ENCODE measurements around a stretch of chr7.

GRCh38 chr7:158783954-158784951, 45.1 kb downstream of the ESYT2 start:
- PRO-cap: no peak

GRCh38 chr7:158804740-158805501, 24.4 kb downstream of the ESYT2 start:
- PRO-cap: no peak

DNA sequence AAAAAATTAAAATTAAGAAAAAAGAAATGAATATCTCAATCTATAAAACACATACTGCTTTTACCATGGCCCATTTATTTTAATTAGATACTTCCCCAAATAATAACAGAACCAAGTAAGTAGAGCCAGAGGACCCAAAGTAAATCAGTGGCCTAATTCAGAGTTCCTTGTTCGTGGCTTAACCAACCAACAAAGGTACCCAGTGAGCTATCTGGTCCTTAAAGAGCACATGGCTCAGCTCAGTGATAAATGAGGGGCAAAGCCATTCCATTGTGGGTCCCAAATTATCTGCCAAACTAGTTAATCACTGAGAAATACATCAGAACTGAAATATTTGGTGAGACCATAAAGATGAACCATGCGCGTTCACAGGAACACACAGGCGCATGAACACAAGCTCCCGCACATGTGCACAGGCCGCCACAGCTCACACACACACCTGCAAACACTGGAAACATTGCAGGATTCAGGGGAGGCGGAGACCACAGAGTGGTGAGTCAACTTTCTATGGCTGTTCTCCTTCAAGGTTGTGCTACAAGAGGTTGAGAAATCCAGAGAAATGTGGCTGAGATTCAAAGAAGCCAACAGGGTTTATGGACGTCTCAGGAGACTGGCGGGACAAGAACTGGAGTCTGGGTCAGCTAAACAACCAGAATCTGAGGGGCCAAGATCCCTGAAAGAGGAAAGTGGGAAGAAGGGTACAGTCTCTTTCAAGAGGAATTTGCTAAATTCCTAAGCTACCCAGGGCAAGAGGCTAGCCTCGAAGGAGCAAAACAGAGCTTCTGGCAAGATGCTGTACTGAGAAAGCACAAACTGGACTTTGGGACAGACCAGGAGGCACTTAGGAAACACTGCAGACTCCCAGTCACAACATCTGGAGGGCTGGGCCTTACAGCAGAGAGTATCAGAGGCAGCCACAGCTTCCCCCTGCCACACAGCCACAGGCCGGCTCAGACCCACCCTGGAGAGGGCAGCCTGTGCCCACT, 17.8 kb downstream of the ESYT2 start:
- PRO-cap: no peak

GRCh38 chr7:158830336-158830631, 975 bp upstream of the ESYT2 start:
- PRO-cap: no peak

DNA sequence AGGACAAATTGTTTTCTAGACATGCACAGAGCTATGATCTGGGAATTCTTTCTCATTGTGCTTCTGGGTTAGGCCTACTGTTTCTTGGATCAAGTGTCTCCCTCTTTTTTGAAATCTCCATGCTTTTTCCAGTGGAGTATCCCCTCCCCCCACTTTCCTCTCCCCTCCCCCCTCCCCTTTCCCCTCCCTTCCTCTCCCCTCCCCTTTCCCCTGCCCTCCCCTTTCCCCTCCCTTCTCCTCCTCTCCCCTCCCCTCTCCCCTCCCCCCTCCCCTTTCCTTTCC, 2.2 kb downstream of the DYNC2I1 start:
- PRO-cap: no peak

DNA sequence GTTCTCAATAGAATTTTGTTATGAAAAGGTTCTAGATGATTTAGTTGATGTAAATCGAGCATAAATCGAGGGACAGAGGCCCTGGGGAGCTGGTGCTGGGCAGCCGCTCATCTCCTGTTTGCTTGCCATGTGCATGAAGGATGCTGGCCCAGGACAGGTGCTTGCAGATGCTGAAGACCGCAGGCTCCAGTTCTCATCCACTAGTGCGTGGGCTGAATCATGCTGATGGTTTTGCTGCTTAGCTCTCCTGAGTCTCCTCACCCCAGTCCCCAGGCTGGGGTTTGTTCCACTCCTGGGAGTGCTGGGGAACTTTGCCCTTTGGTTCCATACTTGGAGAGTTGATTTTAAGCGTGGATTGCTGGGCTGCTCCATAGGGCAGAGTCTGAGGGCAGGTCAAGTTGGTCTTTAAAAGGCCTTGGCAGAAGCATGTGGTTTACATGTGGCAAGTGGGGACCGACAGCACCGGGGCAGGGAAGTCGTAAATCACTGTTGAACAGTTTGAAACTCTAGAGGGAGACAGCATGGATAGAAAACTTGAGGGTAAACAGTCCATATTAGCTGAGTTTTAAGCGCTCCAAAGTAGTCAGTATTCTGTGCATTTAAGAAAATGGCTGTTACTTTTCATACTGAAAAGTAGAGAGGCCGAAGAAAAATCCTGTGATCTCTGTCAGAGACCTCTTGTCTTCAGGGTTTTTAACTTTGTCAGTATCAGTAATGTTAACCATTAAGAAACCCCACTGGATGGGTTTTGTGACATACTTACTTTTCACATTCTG, 9.2 kb downstream of the DYNC2I1 start:
- PRO-cap: unidirectional peak, minus-strand start at position 283 of the sequence

DNA sequence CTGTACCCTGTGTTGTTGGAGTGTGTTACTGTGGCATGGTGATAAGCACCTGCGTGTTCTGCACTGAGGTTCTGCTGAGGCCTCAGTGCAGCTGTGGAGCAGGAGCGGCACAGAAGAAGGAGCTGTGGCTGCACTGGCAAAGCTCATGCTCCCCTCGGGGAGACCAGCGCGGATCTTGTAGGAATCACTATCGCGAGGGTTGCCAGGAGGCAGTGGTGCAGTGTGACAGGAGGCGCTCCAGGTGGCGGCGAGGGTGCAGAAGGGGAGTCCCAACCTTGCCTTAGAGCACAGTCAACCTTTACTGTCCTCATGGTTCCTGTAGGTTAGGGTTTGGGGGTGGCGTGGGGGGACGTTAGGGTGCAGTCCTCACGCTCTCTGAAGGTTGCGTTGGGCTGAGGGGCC, 11.0 kb downstream of the DYNC2I1 start:
- PRO-cap: unidirectional peak, plus-strand start at position 115 of the sequence

DNA sequence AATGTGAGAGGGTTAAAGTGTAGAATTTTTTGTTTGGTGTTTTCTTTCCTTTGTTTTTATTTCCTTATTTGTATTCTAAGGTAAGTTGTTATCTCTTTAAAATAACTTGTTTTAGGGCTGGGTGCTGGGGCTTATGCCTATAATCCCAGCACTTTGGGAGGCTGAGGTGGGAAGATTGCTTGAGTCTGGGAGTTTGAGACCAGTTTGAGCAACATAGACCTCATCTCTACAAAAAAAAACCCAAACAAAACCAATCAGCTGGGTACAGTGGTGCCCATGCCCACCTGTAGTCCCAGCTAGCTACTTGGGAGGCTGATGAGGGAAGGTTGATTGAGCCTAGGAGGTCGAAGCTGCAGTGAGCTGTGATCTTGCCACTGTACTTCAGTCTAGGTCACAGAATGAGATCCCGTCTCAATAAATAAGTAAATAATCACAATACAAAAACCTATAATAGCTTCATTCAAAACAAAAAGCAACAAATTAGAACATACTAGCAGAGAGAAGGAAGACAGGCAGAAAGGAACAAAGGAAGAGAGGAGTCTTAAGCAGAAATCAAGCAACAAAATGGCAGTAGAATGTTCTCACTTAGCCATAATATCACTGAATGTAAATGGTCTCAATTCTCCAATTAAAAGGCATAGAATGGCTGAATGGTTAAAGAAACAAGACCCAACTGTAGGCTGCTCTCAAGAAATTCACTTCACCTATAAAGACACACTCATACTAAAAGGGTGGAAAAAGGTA, 82.8 kb downstream of the DYNC2I1 start:
- PRO-cap: no peak

- PRO-cap: no peak
These were observed 117.8 kb downstream of the DYNC2I1 start for GRCh38 chr7:158974032-158974601.

DNA sequence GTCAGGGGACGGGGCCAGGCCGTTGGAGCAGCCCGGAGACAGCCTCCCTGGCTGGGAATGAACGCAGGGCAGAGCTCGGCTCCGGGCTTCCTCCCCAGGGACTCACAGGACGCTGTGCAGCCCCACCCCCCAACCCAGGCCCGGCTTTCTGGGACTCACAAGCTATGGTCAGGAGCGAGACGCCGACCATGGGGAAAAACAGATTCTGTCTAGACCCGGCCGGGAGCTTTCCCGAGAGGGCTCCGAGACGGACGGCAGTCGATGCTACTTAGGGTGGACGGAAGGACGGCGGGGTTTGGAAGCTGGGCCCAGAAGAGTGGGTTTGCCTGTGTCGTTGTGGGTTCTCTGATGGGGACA, 113.4 kb downstream of the VIPR2 start:
- PRO-cap: no peak

DNA sequence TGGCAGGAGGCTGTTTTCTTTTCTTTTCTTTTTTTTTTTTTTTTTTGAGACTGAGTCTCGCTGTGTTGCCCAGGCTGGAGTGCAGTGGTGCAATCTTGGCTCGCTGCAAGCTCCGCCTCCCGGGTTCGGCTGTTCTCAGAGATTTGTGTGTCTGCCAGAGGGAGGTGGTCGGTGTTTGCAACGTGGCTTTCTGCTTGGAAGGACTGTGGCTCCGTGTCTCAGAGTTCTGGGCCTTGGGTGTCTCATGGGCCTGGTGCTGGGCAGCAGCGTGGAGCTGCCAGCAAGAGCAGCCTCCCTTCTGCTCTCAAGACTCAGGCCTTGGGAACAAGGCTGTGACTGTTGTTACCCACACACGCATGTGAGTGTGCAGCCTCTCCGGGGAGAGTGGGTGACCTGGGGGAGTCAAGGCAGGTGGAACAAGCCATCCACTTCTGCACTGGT, 52.0 kb downstream of the VIPR2 start:
- PRO-cap: no peak